Islet of Langerhans (tissue), 1 donor: ENCODE measurements around the genes TANGO6, NQO1, WWP2 and SF3B3.

DNA sequence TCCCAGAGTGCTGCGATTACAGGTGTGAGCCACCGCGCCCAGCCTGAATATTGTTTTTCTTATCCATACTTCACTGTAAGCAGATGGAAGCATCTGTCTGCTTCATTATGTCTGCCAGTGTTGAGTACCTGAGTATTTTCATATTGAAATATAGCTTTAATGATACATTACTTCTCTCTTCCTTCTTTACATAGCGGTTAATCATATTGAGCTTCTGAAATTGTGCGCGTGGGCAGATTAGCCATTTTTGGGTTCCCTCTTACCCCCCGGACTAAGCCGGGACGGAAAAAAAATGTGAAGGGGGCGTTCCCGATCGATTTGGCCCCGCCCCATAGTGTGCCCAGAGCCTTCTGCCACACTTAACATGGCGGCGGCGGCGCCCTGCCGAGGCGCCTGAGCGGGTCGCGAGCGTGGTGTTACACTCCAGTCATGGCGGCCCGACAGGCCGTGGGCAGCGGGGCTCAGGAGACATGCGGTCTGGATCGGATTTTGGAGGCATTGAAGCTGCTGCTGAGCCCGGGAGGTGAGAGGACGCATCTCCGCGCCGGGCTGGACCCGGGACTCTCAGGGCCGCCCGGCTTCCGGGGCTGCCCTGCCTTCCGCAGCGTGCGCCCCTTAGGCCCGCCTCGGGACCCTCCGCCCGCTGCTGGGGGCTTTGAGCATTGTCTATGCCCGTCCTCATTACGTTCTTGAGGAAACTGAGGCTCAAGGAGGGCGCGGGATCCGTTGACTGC is at the start of gene TANGO6:
TANGO6 (plus strand) TSS at position 343 of the 734 bp plus-strand sequence.
- RRBS: no CpG with 5 or more reads among the region's 50 CpGs

- RRBS: no CpG with 5 or more reads among the region's 4 CpGs
Observed at GRCh38 chr16:68891286-68891626, 47.9 kb downstream of the TANGO6 start.

DNA sequence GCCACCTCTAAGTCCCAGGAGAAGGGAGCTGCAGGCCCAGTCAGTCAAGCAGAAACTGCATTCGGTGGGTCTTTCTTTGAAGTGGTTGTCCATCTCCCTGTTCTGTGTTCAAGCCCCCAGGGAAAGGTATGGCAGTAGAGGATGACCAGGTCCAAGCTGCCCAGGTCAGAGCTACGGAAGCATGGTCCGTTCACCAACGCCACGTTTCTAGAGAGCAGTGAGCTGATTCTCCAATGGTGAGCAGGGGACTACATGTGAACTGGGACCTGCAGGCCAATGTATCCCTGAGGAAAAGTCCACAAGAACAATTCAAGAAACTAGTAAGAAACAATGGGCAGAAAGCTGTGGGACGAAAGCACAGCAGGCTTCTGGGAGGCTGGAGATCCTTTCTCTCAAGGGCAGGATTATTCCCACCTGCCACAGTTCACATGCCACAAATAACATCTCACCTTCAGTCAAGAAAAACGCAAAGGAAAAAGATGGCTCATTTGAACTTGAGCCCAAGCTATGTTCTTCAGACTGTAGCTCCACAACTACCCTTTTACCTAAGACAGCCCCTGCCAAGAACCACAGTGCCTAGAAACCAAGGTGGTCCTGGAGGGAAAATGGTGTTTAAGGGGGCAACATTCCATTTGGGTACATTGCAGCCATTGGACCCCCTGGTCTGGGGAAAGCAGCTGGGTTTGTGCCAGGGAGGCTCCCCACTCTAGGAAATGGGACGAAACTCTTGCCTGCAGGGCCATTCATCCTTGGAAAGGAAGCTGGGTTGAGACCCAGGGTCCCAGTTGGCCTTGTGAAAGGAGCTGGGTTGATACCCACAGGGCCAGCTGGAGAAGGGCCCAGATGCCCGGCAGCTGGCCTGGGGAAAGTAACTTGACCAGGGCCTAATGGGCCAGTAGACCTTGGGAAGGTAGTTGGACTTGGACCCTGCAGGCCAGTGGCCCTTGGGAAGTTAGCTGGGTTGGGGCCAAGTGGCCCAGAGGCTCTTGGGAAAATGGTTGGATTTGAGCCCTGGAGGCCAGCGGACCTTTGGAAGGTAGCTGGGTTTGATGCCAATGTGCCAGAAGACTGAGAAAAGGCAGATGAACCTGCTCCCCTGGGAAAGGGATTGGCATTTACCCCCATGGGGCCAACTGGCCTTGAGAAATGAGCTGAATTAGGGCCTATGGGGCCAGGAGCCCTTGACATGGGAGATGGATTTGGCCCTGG is 13.2 kb downstream of the HAS3 start:
- RRBS: no CpG with 5 or more reads among the region's 10 CpGs

- RRBS: no CpG with 5 or more reads among the region's 13 CpGs
Observed at GRCh38 chr16:69143164-69143724, 10.8 kb downstream of the UTP4 start.

- RRBS: no CpG with 5 or more reads among the region's 1 CpG
Observed at GRCh38 chr16:69445040-69445508, 20.7 kb downstream of the CYB5B start.

DNA sequence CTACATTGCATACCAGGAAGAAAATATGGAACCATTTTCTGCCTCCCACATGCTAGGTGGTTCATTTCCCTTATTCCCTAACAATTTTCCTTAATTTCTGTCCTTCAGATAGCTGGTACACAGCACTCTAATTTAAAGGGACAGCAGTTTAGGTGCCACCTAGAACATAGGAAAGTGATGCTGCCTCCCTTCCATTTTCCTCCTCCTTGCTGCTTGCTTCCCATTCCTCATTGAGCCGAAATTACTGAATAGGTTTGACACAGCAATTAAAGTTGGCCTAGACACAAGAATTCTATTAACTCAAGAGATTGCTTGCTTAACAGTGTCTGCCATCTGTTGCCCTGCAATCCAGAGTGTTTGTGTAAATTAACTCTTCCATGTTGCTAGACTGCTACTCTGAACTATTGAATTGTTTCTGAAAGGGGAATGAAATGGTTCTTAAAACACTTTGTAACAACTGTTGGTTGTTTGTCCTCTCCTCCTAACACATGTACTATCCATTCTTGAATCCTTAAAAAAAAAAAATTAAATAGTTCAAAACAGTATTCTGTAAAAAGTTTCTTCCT is 24.4 kb downstream of the CYB5B start:
- RRBS: no CpG with 5 or more reads among the region's 1 CpG

- RRBS: no CpG with 5 or more reads among the region's 9 CpGs
Observed at GRCh38 chr16:69522679-69523475, 42.9 kb upstream of the NFAT5 start.

GRCh38 chr16:69594443-69595028 is 28.8 kb downstream of the NFAT5 start:
- RRBS: no CpG with 5 or more reads among the region's 3 CpGs

DNA sequence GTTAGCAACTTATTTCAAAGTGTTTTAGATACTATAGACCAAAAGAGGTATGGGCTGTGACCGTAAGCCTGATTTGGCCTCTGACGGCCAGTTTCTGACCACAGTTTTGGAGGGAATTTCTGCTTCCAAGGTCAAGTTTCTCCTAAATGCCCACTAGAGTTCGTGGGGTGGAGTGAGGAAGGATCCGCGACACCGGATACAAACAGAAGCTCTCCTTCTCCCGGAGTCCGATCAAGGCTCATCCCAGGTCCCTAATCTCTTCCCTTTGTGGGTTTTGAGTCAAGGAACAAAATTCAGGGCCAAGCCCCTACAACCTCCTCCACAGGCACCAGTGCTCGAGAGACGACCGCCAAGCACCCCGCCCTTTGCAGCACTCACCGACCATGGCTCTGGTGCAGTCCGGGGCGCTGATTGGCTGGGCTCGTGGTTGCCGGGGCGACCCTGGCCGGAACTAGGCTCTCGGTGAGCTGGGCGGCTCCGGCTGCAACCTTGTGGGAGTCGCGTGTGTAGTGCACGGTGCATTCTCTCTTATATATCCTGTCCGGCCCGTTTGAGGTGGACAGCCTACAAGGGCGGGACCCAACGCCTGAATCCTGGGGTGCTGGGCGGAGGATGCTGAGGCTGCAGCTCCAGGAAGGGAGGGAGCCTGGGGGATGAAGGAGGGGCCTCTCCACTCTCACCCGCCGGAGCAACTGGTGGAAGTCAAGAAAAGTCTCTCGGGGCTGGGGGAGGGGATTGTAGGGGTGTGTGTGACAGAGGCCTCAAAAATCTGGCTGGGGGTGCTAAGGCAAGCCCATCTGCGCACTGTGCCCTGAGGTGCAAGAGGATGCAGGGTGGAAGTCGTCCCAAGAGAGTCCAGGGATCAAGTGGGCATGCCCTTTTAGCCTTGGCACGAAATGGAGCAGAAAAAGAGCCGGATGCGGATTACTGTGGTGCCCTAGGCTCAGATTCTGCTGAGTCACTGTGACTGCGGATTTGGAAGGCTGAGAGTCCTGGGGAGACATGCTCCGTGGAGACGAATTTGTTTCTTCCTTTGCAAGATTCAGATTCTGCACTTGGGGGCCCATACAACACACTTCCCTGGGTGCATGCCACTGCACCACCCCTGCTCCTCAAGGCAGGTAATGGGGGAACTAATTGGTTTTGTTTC is at the start of gene NQO1:
NQO1 (minus strand) TSS at position 506 of the 1,150 bp plus-strand sequence.
- RRBS: 4% methylated on average over 5 of the region's 41 CpGs

DNA sequence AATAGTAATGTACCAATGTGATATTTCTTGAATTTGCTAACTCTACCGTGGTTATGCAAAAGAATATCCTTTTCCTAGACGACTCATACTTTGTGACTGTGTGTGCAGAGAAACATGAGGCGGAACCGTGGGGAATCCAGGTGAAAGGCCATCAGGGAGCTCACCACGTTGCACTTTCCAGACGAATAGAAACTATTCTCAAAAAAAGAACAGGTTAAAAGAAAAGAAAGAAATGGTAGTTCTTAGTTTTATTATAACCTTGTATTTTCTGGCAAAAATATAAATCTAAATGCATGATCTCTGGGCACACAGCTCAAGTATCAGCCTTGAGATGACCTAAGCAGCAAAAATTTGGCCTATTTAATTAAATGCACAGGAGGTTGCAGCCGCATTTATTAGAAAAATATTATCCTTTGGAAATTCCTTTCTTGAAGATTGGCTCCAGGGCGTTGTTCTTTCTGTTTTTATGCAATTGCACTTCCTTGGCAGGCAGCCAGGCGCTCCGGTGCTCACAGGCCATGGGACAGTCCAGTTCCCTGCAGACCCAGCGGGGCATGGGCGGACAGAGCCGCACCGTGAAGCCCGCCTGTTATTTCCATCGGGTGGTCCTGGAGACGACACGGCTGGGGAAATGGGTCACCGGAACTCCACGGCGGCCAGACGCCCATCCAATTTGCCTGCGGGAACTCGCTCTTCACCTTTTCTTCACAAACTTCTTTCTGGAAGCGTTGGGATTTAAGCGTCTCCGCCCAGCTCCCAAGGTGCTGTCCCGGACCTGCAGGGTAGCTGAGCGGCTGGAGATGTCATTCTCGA is 12.9 kb downstream of the NOB1 start:
- RRBS: no CpG with 5 or more reads among the region's 30 CpGs

GRCh38 chr16:69761944-69763004 is at the start of gene WWP2:
WWP2 (plus strand) TSS chr16:69762332.
- RRBS: 4% methylated on average over 21 of the region's 74 CpGs

- RRBS: no CpG with 5 or more reads among the region's 1 CpG
Observed at GRCh38 chr16:69824232-69824677, 62.1 kb downstream of the WWP2 start.

GRCh38 chr16:69926334-69926669 is 24.8 kb upstream of the CLEC18A start:
- RRBS: no CpG with 5 or more reads among the region's 6 CpGs

DNA sequence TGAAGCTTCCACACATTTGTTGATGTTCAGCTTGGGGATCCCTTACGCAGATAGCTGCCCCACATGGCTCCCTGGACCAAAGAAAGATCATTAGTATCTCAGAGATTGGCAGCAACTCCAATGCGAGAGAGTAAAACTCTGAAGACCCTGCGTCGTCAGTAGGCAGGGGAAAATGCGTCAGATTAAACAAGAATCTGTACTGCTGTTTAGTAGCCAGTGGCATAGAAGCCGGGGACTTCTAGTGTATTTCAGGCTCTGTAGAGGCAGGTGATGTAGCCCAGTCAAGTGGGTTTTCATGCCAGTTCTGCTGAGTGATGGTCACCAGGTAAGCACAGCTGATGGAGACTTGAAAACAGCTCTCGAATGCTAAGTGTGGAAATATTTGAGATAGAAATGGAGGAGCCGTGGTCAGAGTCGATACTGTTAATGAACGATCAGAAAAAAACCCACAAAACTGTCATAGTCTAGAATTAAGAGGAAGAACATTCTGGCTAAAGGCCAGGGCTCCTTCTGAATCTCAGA is 24.4 kb upstream of the CLEC18A start:
- RRBS: no CpG with 5 or more reads among the region's 10 CpGs

DNA sequence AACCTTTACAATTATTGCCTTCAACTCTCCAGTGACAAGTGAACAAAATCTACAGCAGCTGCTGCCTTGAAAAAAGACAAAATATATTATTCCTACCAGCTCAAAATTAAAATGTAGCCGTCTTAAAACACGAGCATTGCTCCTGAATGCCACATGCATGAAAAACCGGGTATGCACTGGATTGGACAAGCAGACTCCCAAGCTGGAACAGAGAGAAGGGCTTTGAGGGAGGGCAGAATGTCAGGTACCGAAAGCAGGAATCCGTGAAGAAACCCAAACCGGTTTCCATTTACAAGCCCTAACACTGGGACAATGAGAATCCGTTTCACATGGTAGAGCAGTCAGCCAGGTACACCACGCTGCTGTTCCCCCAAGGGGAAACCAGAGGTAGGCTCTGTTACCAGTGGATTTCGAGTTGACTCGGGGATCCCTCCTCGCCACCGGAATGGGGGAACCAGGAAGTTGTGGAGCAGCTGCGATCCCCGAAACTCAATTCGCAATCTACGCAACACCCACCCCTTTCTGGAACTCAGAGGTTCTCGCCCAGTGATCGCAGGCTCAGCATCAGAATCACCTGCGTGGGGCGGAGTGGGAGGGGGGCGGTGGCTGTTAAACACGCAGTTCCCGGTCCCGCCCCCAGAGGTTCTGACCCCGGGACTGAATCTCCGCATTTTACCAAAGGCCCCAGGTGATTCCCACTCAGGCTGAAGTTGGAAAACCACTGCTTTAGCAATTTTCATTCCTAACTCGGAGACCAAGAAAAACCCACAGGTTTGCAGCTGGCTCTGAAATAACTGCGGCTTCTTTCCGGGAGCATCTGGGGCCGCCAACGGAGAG is 49.3 kb upstream of the PDPR start:
- RRBS: 7% methylated on average over 3 of the region's 31 CpGs

DNA sequence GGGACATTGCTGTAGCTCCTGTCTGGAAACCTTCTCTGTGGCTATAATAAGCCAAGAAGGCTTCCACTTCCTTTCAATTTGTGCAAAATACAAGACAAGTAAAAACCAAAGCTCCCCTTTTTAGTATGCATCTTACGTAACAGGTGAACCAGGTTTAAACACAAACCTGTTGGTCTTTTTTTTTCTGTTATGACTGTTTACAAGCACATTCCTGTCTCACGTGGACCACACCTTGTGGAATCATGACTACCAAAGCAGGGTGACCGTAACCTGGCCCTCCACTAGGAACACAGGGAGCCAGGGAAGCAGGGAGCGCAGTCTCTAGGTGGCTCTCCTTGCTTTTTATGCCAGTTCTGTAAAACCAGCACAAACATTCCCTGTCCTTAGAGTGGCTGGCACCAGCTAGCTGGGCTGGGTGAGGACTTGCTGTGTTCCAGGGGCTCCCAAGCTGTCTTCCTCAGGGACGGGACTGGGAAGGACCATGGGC is 44.0 kb downstream of the DDX19A start:
- RRBS: no CpG with 5 or more reads among the region's 5 CpGs

- RRBS: no CpG with 5 or more reads among the region's 8 CpGs
Observed at GRCh38 chr16:70422231-70422868, 16.6 kb downstream of the ST3GAL2 start.

GRCh38 chr16:70522554-70522777 is 888 bp downstream of the COG4 start:
- RRBS: no CpG with 5 or more reads among the region's 4 CpGs

DNA sequence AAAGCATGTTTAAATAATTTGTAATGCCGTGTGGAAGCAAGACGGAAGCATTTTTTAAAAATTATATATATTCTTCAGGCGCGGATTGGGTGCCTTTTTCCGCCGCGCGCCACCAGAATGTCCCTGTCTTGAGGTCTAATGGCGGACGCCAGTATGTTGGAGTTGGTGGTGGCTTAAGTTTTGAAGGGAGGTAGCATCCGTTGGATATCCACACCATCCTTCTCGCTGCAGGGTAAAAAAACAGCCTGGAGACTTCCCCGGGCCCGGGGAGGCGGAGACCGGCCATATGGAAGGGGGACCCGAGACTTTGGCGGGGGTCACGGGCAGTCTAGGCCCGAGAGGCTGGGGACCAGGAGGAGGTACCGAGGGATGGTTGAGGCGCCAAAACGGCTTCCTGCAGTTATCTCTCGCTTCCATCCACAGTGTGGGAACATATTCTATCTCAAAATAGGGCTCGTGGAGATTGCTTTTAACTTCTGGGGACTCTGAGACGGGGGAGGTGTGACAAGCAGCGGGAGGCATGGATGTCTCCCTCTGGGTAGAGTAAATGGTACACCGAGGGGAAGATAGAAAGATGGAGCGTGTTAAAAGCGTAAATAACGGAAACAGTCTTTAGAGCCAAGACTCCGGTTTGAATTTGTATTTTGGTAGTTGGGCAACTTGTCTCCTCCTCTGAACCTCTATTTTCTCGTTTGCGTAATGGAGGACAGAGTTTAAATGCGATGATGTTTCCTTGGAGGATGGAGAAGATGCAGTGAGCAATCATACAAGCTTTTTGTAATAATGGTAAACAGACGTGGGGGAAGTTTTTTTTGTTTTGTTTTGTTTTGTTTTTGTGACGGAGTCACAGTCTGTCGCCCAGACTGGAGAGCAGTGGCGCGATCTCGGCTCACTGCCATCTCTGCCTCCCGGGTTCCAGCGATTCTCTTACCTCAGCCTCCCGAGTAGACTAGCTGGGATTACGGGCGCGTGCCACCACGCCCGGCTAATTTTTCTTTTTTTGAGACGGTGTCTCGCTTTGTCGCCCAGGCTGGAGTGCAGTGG is at the start of gene SF3B3:
SF3B3 (plus strand) TSS at position 120 of the 1,044 bp plus-strand sequence.
- RRBS: no CpG with 5 or more reads among the region's 52 CpGs

- RRBS: 46% methylated on average over 4 of the region's 17 CpGs
Observed at GRCh38 chr16:70691625-70692302, 5.9 kb upstream of the MTSS2 start.